Bronchus fibroblast of lung (primary cell): ENCODE results near the genes SEMA3A and ABCB4.

- RAMPAGE, long total RNA = no peak
Measured at GRCh38 chr7:79234399-79234975, 219.0 kb downstream of the MAGI2 start.

DNA sequence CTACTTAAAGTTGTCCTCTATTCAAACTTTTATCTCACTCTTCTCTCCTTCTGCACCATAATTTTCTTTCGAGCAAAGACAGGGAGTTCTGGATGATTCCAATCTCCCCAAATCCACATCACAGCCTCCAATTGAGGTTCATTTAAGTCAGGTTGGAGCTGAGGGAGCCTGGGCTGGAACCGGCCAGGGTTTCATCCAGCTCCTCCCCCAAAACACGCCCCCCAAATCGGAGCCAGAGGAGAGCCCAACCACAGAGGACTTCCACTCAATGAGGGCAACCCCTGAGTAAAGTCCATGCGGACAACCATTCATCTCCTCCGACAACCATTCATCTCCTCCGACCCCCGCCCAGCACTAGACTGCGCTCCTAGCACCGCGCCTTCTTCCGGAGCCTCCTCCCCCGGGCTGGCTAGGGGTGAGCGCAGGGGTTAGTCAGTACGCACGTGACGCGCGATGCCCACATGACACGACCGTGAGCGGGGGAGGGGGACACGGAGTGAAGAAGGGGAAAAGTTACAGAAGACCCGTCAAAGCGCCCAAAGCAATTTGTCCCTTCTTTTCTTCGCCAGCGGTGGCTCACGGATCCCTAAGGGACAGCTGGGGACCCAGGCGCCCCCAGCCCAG lies 1.4 kb downstream of the MAGI2 start:
- RAMPAGE, long total RNA = no peak

GRCh38 chr7:80106484-80107011 lies 28.1 kb upstream of the GNAI1 start:
- RAMPAGE, long total RNA = no peak

- RAMPAGE, long total RNA = no peak
Measured at GRCh38 chr7:80263269-80263845, 128.7 kb downstream of the GNAI1 start.

DNA sequence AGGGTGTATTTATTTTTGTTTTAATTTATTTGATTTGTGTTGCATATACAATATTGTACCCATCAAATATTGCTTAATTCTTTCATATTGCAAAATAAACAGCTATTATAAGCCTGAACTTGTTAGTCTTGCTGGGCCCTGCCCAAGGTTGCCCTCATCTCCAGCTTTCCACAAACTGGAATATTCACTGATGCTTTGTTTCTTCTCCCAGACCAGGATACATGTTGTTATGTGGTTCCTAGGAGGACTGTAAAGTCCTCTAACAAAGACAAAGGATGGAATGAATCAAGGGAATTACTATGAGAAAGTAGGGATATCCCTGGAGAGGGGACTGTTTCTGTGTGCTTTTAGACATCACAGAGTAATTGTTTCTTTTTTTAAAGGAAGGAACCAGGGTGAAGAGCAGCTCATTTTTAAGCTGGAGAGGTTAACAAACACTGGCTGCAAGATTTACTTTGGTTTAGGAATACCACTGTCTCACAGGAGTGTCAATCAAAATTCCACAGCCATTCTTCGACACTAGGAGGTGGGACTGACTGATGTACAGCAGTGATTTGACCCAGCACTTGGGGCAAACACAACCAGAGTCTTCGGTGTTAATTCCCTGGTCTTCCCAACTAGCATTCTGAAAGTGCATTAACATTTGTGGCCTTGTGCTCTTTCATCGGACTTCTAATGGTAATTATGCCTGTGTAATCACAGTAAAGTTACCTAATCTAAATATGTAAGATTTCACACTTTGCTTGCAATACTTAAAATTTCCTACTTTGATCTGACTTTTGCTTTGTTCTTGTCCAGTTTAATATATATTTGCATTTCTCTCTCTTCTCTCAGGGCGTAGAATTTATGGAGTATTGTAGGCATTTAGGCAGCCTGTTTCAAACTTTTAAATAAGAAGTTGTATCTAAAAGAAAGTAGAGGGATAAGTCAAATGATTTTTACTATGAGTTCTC lies 14.7 kb upstream of the CD36 start:
- RAMPAGE, long total RNA = no peak

- RAMPAGE, long total RNA = no peak
Measured at GRCh38 chr7:80642900-80643472, 4.5 kb downstream of the CD36 start.

DNA sequence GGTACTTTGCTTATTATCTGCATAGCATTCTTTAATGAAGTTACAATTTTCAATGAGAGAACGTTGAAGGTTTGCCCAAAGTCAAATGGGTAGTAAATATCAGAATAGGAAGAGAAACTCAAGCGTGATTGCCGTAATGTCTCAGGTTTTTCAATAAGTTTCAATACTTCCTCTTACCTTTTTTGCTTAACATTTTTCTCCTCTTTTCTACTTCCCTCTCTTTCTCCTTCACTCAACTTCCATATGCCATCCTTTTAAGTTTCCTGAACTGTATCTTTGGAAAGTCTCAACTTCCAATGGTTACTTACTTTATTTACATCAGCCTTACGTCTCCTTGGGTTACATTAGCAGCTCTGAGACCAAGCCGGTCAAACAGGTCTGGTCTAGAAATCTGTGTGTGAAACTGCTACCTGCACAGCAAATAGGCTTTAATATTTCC lies 3.3 kb upstream of the SEMA3C start:
- RAMPAGE, long total RNA = no peak

DNA sequence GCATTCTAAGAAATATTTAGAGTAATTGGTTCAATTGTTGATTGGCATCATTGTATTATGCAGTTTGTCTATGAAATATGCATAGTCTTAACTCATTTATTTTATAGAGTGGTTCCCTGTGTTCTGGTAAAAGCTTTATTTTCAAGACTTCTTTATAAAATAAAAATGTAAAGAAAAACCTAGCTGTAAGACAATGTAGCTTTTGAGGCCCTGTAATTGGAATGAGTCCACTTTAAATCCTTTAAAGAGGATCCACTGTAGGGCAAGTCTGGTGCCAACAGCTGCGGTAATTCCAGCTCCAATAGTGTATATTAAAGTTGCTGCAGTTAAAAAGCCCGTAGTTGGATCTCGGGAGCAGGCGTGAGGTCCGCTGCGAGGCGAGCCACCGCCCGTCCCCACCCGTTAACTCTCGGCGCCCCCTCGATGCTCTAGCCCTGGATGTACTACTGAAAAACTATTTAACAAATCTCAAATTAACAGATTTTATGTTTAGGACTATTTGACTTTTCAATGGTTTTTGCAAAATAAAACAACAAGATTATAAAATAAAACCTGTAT lies 414.6 kb upstream of the SEMA3C start:
- RAMPAGE, long total RNA = no peak

DNA sequence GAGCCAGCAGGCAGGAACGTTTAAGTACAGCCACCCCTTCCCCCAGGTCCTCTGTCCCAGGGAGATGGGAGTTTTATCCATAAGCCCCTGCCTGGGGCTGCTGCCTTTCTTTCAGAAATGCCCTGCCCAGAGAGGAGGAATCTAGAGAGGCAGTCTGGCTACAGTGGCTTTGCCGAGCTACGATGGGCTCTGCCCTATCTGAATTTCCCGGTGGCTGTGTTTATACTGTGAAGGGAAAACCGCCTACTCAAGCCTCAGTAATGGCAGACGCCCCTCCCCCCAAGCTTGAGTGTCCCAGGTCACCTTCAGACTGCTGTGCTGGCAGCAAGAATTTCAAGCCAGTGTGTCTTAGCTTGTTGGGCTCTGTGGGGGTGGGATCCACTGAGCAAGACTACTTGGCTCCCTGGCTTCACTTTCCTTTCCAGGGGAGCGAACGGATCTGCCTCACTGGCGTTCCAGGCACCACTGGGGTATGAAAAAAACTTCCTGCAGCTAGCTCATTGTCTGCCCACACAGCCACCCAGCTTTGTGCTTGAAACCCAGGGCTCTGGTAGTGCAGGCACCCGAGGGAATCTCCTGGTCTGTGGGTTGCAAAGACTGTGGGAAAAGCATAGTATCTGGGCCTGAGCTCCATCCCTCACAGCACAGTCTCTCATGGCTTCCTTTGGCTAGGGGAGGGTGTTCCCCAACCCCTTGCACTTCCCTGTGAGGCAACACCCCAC lies 19.4 kb downstream of the SEMA3E start:
- RAMPAGE, long total RNA = no peak

- RAMPAGE, long total RNA = start-site peak on the minus strand at chr7:84194965-84195000, 82 and 93 reads in 2 replicates
Measured at GRCh38 chr7:84194406-84195486, at the start of gene SEMA3A. SEMA3A (minus strand) TSS chr7:84194789.

DNA sequence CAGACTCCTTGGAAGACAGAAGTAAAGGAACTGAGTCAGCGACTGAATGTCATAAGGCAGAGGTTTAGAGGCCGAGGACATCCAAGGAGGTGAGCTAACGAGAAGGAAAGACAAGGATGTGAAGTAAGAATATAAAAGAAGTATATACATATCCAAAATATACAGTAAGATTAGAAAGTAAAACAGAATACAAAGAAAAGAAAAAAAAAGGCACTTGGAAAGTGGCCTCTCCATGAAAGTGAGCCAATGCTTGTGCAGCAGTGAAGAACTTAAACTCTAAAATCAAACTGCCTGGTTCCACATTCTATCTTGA lies 24.0 kb downstream of the SEMA3D start:
- RAMPAGE, long total RNA = no peak

- RAMPAGE, long total RNA = no peak
Measured at GRCh38 chr7:85184809-85185372, 2.0 kb downstream of the SEMA3D start.

DNA sequence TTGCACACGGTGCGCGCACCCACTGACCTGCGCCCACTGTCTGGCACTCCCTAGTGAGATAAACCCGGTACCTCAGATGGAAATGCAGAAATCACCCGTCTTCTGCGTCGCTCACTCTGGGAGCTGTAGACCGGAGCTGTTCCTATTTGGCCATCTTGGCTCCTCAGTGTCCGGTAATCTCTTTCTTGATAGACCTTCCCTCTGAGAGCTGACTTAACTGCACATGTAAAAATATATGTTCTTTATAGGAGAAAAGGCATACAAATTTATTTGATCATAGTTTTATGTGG lies 148.7 kb upstream of the SEMA3D start:
- RAMPAGE, long total RNA = no peak

- RAMPAGE, long total RNA = no peak
Measured at GRCh38 chr7:87004262-87005049, 55.0 kb downstream of the ELAPOR2 start.

GRCh38 chr7:87153369-87153753 lies 1.1 kb downstream of the DMTF1 start:
- RAMPAGE, long total RNA = no peak

DNA sequence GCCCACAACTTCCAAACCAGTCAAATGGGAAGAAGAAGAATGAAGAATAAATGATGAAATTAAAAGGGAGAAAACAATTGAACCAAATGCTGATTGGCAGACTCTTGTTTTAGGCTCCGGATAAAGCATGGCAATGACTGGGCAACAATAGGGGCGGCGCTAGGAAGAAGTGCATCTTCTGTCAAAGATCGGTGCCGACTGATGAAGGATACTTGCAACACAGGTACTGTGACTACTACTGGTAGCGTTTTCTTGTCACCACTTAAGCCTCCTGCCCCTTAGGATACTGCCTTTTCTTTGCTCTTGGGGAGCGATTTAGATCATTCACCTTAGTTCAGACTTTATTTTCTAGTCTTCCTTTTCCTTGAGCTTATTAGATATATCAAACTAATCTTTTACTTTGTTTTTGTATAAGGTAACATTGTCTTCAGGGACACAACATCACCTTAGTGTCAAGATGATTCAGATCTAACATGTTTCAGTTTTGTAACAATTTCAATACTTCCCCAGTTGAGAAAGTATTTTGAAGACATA lies 29.9 kb downstream of the DMTF1 start:
- RAMPAGE, long total RNA = no peak

DNA sequence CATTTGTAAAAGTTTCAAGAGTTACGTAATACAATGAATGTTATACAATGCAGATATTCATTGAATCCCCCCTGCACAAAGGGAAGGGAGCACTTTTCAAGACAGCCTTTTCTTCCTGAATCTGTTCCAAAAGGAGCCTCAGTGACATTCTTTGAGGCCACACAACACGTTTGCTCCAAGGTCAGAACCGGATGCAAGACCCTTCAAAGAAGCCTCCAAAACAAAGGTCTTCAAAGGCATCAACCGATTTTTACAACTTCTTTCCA lies 490 bp downstream of the ABCB4 start:
- RAMPAGE, long total RNA = no peak

DNA sequence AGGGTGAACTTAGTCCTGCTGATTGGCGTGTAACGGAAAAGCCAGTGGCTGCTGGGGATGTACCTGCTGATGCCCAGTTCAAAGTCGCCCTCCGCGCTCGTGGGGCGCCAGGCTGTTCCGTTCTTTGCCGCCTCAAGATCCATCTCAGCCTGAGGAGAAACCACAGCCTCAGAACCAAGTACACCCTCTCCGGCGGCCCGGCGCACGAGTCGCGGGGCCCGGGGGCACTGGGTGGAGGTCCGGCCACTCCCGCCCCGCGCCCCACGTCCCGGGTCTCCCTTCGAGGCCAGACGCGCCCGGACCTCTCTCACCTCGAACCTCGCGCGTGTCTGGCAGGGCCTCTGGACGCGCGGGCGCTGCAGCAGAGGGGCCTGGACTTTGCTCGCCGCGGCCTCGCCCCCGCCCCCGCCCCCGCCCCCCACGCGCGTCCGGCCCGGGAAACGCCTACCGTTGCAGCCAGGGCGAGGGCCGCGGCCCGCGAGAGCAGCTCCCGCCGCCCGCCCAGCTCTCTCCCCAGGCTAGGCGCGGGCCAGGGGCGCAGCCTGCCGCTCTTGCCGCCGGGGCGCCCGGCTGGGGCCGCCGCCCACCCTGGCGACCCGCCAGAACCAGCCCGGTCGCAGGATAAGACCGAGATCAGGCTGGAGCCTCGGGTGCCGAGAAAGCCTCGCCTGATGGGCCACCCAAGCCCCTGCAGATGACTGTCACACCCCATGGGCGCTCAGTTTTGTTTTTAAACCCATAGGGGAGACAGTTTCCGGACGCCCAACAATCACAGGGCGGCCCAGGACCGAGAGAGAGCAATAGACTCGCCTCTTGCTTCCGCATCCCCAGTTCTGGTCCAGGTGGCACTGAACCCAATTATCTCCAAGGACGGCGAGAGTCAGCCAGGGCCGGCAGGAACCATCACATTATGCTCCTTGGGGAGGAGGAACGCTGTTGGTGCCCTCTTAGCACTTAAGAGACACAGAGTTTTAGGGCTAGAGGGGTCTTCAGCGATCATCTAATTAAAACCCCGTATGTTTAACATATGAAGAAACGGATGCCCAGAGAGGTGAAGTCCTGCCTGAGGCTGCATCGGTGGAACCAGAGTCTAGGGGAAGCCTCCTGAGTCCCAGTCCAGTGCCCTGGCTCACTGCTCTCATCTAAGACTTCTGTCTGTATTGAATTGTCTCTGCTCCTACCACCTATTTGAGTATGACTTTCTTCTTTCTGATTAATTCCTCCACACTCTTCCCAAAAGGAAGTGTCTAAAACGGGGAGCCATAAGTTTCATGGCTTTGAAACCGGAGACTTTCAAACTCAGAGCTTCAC lies at the start of gene ABCB4:
ABCB4 (minus strand) TSS at position 358 of the 1,311 bp plus-strand sequence.
- RAMPAGE, long total RNA = no peak

- RAMPAGE, long total RNA = no peak
Measured at GRCh38 chr7:87735222-87735824, 107.1 kb downstream of the RUNDC3B start.

GRCh38 chr7:90118536-90119097 lies 35.7 kb upstream of the STEAP1 start:
- RAMPAGE, long total RNA = no peak